Hair follicle dermal papilla cell (primary cell): ENCODE measurements around the gene DEF6.

- CAGE, long polyA plus RNA: no peak
Observed at GRCh38 chr6:34576501-34576988, 20.4 kb upstream of the SPDEF start.

- CAGE, long polyA plus RNA: no peak
Observed at GRCh38 chr6:34646525-34647186, 49.9 kb downstream of the ILRUN start.

DNA sequence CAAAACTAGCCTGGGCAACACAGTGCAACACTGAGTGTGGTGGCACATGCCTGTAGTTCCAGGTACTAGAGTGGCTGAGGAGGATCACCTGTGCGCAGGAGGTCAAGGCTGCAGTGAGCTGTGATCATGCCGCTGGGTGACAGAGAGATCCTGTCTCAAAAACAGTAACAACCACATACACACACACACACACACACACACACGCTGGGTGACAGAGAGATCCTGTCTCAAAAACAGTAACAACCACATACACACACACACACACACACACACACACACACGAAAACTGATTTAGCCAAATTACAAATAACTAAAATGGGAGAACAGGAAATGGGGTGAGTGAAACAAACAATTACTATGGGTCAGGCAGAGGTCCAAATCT lies 22.9 kb downstream of the ILRUN start:
- CAGE, long polyA plus RNA: no peak

GRCh38 chr6:34934540-34934962 lies 45.5 kb downstream of the ANKS1A start:
- CAGE, long polyA plus RNA: no peak

GRCh38 chr6:35020753-35021611 lies 120.2 kb downstream of the TCP11 start:
- CAGE, long polyA plus RNA: no peak

GRCh38 chr6:35023990-35025200 lies 116.7 kb downstream of the TCP11 start:
- CAGE, long polyA plus RNA: no peak

DNA sequence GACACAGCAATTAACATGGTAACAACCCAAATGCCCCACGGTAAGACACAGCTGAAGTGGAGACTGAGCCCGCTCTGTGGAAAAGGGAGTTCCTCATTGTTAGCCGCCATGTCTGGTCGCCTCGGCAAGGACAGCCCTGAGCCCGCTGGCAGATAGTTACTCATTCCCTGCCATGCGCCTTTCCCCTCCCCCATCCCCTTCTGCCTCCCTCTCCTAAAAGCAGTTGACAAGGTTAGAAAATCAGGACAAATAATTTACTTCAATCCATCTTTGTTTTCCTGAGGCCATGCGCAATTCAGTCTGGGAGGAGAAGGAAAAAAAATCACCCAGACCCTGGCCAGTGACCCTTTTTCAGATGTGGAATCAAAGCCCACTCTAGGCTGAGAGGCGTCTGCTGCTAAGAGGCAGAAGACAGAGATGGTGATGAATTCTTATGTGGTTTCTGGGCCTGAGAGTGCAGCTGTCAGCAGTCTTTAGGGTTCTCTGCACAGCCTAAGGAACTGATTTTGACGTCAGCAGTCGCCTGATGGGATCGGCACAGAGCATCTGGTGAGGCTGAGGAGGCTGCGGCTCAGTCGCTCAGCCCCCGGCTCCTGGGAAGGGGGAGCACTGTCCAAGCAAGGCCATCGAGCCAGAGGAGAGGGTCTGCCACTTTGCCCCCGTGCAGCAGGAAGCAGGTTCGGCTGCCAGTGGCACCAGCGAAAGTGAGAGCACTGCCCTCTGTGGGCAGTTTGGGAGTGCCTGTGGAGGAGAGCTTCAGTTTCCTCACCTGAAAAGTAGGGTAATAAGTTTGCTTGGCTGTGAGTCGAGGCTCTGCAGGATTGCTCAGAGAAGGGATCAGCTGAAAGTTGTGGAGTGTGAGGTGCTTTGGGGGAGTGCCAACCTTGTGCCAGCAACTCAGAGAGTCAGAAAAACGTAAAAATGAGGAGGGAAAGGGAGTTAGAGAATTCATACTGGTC lies 92.6 kb downstream of the TCP11 start:
- CAGE, long polyA plus RNA: no peak

DNA sequence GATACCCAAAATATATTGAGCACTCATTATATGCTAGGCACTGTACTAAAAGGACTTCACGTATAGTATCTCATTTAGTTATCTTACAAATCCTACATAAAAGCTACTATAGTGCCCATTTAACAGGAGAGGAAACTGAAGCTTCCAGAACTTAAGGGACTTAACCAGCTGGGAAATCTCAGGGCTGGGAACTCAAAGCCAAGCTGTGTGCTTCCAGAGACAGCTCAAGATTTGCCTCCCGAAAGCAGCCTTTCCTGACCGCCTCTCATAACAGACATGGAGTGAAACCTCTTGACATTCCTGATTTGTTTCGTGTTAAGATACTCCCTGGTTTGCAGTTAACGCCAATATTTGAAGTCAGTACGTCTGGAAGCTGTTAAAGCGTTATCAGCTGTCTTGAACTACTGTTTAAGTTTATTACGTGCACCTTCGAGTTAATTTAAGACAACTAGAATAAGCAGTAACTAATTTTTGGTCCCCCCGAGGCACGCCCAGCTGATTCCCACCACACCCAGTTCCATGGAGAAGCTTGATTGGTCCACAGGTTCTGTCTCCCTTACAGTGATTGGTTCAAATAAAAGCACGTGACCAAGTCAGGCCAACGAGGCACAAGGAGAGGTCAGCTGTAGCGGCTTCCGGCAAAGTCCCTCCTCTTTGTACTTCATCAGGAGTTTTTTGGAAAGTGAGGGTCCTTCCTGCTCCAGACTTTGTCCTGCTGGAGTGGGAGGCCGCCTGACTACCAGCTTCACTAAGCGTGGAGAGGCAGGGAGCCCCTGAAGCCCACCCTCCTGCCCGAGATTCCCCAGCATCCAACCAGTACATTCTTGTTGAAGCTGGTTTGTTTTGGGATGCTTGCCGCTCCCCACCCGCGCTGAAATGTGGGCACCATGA lies 8.9 kb upstream of the TCP11 start:
- CAGE, long polyA plus RNA: no peak

- CAGE, long polyA plus RNA: no peak
Observed at GRCh38 chr6:35234343-35235182, 20.8 kb downstream of the SCUBE3 start.

DNA sequence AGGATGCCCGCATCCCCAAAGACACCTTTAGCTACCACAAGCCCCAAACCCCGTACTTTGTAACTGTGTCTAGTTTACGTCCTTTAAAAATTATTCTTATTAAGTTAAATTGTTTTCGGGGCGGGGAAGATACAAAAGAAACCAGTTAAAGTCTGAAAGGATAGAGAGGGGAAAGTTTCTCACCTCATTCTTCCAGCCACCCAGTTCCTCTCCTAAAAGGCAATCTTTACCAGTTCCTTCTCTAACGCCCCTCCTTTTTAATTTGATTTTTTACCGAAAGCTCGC lies 1.1 kb upstream of the ZNF76 start:
- CAGE, long polyA plus RNA: no peak

GRCh38 chr6:35297362-35298014 lies at the start of gene DEF6:
DEF6 (plus strand) TSS chr6:35297818.
- CAGE, long polyA plus RNA: no peak

DNA sequence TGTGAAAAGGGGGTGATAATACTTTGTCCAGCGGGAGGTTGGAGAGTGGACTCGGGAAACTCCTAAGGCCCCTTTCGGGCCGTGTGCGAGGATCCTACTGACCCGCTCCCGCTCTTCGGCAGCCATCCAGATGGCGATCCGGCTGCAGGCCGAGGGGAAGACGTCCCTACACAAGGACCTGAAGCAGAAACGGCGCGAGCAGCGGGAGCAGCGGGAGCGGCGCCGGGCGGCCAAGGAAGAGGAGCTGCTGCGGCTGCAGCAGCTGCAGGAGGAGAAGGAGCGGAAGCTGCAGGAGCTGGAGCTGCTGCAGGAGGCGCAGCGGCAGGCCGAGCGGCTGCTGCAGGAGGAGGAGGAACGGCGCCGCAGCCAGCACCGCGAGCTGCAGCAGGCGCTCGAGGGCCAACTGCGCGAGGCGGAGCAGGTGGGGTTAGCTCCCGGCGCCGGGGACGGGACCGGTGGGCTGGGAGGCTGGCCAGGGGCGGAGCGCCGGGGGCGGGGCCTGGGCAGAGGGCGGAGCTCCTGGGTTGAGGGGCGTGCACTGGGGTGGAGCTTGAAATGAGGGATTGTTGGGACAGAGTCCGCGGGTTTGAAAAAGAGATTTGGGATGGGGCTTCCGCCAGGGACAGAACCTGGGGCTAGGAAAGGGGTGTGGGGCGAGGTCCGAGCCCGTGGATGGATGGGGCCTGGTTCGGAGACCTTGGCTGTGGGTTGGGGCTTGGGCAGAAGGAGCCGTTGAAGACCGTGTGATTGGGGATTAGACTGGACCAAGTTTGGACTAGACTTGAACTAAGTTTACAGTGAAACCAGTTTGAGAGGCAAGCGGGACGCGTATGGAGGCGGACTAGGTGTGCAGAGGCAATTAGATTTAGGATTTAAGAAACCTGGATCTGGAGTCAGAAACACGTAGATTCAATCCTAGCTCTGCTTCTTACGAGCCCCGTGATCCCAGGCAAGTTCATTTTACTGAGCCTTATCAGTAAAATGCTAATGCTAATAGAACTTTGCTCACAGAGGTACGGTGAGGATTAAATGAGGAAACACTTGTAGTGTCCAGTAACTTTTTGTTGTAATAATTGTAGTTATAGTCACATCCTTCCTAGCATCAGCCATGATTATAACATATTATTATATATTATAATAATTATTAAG lies 20.8 kb downstream of the DEF6 start:
- CAGE, long polyA plus RNA: no peak

GRCh38 chr6:35343253-35344333 lies 1.2 kb downstream of the PPARD start:
- CAGE, long polyA plus RNA: no peak

GRCh38 chr6:35361433-35362043 lies 19.2 kb downstream of the PPARD start:
- CAGE, long polyA plus RNA: no peak

- CAGE, long polyA plus RNA: no peak
Observed at GRCh38 chr6:35385669-35386230, 43.4 kb downstream of the PPARD start.

DNA sequence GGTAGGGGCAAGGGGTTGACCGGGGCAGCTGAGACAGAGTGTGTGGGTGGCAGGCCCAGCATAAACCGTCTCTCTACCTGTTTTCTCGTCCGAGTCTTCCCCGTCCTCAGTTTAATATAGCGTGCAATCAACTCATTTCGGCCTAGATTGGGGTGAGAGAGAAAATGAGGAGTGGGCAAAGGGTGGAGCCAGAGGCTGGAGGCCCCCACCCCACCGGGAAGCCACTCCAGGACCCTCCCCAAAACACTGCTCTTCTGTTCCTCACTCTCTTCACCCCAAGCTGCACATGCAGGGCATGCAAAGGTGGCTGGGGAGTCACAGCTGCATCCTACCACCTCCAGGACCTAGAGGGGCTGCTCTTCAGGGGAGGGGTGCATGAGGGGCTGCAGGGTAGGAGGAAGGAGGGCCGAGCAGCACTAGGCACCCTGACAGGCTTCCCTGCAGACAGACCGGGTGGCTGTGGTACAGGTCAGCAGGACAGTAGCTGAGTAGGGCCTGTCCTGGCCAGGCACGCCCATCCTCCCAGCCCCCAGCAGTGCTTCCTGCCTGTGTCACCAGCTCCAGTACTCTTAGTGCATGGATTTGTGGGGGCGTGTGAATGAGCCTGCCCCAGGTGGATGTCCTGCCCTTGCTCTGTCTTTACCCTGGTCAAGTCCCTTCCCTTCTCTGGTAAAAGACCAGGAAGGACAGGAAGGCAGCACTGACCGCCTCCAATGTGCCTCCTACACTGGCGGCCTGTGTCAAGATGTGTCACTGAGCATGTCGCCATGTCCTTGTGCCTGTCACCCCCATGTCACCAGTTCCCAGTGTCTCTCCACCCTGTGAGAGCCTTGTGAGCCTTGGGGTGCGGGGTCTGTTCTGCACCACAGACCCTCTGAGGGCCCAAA lies 12.2 kb downstream of the TEAD3 start:
- CAGE, long polyA plus RNA: no peak

GRCh38 chr6:35494010-35494591 lies 2.8 kb downstream of the TEAD3 start:
- CAGE, long polyA plus RNA: no peak

DNA sequence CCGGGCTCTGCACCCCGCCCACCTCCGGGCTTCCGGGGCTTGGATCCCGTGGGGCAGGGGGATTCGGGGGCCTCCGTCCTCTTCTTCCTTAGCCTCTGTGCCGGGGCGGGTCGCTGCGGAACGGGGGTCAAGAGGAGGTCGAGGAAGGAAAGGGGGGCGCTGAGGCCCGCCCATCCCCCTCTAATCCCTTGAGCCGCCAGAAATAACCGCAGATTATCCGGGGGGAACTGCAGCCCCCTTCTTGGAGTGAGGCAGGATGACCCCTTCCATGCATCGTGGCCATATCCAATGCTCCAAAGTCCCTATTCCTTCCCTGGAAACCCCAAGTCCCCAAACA lies 570 bp downstream of the TULP1 start:
- CAGE, long polyA plus RNA: no peak

DNA sequence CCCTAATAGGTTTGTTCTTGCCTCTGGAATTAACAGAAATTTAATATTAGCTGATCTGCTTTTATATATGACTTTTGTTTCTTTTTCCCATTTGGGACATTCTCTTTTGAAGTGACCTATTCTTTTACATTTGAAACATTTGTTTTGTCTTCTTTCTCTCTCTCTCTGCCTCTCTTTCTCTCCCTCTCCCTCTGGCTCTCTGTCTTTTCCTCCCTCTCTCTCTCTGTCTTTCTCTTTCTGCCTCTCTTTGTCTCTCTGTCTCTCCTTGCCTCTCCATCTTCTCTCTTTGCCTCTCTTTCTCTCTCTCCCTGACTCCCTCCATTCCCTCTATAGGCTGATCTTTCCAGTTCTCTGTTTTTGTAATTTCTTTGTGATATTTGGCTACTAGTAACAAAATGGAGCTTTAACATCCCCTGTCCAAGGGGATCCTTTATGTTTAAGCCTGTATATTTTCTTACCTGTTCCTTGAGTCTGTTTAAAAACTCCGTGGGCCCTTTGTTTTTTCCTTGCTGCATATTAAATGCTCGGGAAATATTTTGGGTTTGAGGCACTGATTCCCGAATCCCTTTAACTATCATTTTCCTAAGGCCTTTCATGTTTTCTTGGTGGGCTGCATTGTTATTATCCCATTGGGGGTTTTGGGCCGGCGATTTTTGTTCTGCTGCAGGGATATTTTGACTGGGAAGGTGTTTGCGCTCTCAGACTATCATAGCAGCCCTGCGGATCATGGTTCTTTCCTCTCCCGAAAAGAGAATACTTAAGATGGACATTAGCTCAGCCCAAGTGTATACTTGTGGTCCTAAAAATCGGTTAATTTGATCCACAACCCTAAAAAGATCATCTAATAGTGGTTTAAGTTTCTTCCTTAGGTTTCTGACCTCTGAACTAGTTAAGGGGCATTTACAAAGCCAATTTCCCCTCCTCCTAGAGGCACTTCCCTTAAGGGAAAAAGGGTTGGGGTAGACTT lies 52.3 kb upstream of the TULP1 start:
- CAGE, long polyA plus RNA: no peak

DNA sequence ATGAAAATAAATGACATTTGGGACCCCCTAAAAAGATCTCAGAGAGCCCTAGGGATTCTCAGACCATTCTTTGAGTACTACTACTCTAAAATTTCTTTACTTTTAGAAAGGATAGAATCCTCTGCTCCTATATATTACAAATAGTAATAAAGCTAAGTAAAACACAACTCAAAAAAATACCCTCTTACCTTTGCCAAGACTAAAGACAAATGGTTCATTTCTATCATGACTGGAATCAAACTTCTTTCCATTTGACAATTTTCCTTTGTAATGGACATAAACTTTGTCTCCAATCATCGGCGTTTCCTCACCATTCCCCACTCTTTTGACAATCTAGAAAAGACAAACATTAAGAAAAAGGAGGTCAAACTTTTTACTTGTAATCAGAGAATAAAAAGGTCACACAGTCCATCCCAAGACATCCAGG lies 51.9 kb downstream of the FKBP5 start:
- CAGE, long polyA plus RNA: no peak